Heart (tissue), 3 donors: ENCODE data around the gene COPG2.

GRCh38 chr7:129731026-129731584, 119.6 kb downstream of the NRF1 start:
- RAMPAGE, long total RNA, 2 experiments: no peak in any of the 2 experiments

- RAMPAGE, long total RNA, 2 experiments: no peak in any of the 2 experiments
Observed at GRCh38 chr7:129775493-129776044, 164.0 kb downstream of the NRF1 start.

GRCh38 chr7:129949227-129950156, 3.3 kb downstream of the UBE2H start:
- RAMPAGE, long total RNA, 2 experiments: no peak in any of the 2 experiments

DNA sequence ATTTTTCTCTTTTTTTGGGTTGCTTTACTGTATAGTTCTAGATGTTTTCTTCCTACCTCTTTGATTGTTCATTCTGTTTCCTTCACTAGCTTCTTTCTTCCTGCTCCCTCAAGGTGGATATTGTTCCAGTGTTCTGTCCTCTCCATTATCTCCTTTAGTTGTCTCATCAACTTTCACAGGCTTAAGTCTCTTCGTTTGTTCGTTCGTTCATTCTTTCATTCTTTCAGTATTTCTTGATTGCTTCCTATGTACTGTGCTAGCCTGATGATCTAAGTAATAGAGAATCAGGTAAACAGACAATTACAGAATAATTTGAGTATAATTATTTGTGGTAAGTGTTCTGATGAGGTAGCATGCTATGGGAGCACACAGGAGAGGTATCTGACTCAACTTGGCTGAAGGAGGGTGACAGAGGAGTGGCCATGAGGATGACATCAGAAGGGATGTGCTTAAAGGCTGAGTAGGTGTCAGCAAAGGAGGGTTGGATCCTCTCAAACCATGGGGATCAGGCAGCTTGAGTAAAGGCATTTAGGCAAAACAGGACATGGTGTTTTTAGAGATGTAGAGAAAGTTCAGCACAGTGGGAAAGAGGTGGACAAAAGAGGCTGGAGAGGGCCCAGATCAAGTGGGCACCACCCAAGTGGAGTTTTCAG, 28.9 kb downstream of the KLHDC10 start:
- RAMPAGE, long total RNA, 2 experiments: no peak in any of the 2 experiments

DNA sequence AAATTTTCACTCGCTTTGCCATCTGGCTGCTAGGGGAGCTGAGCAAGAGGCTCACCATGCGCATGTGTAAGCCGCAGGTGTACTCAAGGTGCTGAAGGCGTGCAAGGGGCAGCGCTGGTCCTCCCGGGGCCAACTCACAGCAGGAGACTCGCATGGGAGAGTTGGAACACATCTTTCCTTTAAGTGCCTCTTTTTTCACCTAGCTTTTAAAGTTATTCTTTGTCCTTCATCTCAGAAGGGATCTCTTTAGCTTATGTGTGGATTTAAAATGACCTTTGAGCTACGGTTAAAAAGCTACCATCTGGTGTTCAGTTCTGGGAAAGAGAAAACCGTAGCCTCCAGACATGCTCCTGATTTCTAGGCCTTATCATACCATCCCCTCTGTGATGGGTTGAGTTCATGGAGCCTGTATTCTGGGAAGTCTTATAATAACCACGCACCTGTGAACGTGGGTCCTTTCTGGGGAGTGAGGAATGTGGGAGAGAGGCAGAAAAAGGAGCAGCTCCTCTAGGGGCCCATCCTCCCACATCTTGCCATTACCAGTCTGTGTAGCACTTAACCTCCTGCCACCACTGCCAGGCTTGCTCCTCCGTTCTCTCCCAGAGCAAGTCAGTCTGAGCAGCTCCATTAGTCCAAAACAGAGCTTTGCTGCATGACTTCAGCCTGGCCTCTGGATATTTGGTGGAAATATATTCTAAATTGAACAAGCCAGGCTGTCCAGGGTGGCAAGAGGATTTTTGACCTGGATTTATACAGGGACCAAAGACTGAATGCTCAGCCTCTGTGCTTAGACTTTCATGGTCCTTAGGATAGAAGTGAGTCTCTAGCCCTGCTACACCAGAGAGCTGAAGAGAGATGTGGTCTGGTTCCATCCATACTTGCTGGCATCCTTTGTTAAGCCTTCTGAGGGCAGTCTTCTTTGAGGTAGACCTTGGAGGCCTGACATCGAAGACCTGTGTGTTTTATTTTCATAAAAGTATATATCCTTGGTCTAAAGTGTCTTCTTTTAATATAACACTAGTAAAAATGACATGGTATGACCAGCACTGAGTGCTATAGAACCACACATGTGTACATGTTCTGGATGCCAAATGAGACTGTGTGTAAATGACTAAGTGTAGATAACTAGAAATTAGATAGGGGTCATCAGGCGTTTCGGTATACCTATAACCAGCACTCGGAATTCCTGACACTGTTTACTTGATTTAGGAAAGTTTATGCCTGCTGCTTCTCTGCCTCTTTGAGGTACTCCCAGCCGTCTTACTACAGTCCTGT, 62.2 kb downstream of the KLHDC10 start:
- RAMPAGE, long total RNA, 2 experiments: no peak in any of the 2 experiments

GRCh38 chr7:130141435-130142197, 63.6 kb downstream of the TMEM209 start:
- RAMPAGE, long total RNA, 2 experiments: no peak in any of the 2 experiments

- RAMPAGE, long total RNA, 2 experiments: no peak in any of the 2 experiments
Observed at GRCh38 chr7:130157632-130158438, 47.4 kb downstream of the TMEM209 start.

DNA sequence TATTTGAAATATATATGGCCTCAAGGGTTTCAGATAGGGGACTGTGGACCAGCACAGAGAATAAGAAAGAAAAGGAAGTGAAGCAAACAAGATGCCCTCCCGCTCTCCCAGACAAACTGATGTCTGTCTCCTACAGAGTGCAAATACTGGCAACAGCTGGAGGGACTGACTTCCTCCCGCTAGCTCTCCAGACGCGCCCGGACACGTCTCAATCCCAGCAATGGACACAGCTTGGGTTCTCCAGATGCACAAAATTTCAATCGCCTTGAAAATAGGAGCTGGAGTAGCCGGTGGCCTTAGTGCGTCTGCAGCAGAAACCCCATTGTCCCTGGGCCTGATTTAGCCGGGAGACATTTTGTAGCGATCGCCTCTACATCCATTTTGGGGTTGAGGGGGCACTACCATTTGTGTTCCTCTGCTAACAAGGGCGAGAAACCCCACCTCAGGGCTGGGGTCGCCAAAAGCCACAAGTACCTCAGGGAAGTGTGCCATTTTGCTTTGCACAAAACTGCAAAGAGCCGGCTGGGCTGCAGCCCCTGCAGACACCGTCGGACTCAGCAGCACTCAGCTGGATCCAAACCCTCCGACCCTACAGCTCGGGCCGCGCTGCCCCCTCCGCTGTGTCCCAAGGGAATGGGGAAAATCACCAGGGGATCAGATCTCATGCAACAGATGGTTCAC, 5.8 kb downstream of the CPA2 start:
- RAMPAGE, long total RNA, 2 experiments: no peak in any of the 2 experiments

DNA sequence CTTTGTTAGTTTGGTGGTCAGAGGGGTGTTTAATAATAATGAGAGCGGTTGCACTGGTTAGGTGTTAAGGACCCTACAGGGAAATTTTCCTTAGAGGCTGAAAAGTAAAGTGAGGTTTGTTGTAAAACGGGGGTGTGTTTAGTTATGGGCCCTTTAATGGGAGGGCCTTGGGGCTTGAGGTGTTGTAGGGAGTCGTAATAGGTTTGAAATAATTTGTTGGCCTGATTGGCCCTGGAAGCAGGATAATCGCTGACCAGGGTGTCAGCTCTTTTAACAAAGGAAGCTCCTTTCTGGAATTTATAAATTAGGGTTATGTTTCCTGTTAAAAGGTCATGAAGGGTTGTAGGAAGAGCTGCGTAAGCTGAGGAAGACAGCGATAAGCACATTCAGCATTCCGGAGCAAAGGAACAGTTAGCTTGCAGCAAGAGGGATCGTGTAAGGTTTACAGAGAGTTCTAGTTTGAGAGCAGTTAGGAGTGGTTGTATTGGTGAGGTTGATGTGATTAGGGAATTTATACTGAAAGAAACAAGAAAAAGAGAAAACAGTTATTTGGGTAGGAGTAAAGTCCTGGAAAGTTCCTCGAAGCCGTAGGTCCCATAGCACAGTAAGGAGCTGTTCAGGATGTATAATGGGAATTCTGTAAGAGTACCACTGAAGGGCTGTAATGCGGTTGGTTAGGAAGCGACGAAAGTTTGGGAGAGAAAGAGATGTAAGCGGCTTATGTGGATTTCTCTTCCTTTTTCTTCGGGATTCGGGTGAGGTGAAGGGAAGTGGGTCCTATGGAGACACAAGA, 21.4 kb downstream of the CPA4 start:
- RAMPAGE, long total RNA, 2 experiments: no peak in any of the 2 experiments

GRCh38 chr7:130344485-130344774, 186 bp upstream of the CPA5 start:
- RAMPAGE, long total RNA, 2 experiments: no peak in any of the 2 experiments

DNA sequence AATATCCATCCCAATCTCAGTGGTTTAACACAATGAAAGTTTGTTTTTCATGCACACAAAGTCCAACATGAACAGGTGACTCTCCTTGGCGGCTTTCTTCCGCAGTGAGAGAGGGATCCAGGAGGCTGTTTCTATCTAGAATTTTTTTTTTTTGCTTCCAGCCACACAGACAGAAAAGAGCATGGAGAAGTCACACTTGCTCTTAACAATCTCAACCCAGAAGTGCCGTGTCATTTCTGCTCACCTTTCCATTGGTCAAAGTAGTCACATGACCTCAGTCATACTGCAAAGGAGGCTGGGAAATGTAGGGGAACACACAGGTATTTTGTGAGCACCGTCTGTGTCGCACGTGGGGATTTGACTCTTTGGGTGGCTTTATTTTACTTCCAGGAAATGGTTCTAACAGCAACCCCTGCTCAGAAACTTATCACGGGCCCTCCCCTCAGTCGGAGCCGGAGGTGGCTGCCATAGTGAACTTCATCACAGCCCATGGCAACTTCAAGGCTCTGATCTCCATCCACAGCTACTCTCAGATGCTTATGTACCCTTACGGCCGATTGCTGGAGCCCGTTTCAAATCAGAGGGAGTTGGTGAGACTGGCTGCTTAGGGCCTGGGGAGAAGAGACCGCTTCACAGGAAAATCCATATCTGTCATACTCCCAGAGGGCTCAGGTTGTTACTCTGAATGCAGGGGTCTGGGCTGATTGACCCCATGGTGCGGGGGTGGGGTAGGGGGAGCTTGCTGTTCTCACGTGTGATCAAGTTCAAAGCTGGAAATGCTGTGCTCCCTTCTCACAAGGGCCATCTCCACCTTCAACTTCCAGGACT, 13.1 kb upstream of the CPA1 start:
- RAMPAGE, long total RNA, 2 experiments: no peak in any of the 2 experiments

- RAMPAGE, long total RNA, 2 experiments: no peak in any of the 2 experiments
Observed at GRCh38 chr7:130517541-130518346, 25.9 kb downstream of the MEST start.

DNA sequence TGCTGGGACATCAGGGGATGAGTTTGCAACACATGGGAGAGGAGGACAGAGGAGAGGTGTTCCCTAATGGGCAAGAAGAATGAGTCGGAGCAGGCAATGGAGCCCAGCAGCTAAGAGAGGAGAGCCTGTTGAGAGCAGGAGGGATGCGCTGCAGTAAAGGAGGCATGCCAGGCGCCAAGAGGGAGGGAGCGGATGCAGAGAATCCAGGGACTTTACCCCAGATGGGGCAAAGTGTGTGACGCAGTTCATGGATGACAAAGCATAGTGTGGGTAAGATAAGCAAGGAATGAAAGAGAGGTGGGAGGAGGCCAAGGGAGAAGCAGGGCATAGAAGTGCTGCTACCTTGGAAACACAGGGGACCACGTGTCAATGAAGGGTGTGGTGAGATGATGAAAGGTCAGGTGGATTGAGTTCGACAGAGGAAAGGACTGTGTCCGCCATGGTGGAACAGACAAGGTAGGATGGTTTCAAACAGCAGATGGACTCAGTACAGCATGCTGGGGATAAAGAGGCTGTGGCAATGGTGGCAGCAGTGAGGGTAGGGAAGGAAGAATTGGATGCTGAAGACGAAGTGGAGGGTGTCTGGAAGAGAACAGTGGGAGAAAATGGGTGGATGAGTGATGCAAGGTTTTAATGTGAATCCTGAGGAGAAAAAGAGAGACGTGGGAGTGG, 32.7 kb downstream of the MEST start:
- RAMPAGE, long total RNA, 2 experiments: no peak in any of the 2 experiments

DNA sequence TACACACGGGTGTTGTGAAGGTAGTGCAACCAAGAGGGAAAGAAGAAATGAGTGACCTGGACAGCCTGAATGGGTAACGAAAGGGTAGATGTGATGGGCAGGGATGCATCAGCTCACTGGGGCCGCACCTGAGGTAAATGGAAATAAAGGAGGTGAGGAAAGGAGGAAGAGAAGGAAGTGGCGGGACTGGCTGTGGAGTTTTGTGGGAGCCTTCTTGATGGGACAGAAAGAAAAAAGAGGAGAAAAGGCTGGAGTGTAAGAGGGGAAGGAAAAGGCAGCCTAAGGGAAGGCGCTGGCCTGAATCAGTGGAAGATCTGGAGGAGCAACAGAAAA, 34.0 kb downstream of the MEST start:
- RAMPAGE, long total RNA, 2 experiments: no peak in any of the 2 experiments

DNA sequence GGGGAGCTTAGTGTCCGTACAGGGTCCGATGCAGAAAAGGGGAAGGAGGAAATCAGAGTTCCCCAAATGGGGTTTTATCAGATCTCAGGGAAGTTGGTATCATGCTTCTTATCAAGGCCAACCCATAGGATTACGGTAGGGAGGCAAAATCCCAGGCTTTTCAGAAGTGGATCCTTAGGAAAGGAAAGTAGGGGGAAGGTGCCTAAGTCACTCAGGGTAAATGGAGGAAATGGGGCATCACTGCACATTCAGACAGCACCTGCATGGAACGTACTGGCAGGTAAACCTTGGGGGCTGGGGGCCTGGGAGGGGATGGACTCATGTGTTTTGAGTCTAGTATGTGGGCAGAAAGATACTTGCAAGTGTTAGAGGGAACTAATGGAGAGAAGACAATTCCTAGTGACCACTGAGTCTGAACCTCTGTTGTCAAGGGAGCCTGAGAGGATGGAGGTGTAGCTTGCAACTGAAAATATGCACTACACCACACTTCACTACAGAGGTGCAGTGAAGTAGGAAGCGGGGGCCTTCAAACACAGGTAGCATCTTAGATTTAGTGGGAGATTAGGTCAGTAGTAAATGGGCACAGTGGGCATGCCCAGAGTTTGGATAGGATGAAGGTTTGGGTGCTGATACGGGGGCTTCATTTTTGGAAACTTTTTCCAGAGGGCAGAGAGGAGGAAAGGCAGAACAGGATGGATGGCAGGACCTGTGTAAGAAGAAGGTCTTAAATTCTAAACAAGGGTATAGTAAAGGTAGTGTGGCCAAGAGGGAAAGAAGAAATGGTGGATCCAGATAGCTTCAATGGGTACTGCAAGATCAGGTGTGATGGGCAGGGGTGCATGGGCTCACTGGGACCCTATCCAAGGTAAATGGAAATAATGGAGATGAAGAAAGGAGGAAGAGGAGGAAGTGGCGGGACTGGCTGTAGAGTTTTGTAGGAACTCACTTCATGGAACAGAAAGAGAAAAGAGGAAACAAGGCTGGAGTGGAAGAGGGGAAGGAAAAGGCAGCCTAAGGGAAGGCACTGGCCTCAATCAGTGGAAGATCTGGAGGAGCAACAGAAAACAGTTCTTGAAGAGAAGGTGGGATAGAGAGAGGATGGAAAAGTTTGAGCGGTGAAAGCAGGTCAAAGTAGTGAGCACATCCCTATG, 46.9 kb downstream of the MEST start:
- RAMPAGE, long total RNA, 2 experiments: no peak in any of the 2 experiments

DNA sequence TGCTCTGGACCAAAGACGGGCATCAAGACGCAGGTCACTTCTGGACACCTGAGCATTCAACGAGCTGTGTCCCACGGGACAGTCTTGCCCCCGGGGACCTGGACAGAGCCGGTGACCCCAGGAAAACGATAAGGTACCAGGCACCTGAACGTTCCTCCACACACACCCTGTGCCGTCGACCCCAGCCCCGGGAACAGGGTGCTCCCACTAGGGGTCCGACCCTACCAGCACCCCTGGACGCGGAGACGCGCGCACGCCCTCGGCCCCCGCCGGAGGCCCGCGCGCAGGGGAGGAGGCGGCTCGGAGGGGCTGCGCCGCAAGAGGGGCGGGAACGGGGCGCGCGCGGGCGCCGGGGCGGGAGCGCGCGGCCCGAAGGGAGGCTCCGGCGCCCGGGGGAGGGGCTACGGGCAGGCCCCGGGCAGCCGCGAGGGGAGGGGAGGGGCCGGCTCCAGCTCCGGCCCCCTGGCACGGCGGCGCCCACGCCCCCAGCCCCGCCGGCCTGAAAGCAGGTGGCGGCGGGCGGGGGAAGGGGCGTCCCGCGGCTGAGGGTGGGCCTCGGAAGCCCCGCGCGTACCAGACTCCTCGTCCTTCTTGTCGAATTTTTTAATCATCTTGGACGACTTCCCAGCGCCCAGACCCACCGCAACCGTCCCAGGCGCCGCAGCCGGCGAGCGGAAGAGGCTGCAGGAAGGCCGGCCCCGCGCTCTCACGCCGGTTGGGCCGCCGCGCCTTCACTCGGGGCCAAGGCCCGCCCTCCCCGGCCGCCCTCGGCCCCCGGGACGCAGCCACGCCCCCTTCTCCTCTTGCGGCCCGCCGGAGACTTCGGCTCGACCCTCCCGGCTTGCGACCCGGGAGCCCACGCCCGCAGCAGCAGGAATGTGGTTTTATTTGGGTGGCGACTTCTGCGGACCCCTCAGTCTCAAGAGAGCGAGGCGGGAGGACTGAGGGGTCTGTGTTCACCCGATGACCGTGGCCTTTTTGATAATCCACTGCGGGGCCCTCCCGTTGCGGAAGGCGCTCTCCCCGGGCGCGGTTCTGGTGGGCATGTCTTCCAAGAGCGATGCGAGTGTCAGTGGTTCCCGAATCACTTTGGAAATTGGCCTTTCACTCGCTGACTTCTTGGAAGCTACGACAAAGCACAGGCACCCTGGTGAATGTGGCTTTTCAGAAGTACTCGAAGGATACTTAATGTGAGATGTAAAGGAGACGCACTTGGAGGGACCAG, at the start of gene COPG2:
COPG2 (minus strand) TSS at position 691 of the 1,225 bp plus-strand sequence.
- RAMPAGE, long total RNA, 2 experiments: start-site peak on the minus strand in 2 of 2 experiments, centred at positions 661 to 670 of the sequence, 307 to 1,138 reads per replicate

- RAMPAGE, long total RNA, 2 experiments: no peak in any of the 2 experiments
Observed at GRCh38 chr7:130893319-130893945, 159.4 kb upstream of the KLF14 start.

GRCh38 chr7:130899215-130900346, 165.6 kb upstream of the KLF14 start:
- RAMPAGE, long total RNA, 2 experiments: no peak in any of the 2 experiments

GRCh38 chr7:130922681-130923104, 188.7 kb upstream of the KLF14 start:
- RAMPAGE, long total RNA, 2 experiments: no peak in any of the 2 experiments

DNA sequence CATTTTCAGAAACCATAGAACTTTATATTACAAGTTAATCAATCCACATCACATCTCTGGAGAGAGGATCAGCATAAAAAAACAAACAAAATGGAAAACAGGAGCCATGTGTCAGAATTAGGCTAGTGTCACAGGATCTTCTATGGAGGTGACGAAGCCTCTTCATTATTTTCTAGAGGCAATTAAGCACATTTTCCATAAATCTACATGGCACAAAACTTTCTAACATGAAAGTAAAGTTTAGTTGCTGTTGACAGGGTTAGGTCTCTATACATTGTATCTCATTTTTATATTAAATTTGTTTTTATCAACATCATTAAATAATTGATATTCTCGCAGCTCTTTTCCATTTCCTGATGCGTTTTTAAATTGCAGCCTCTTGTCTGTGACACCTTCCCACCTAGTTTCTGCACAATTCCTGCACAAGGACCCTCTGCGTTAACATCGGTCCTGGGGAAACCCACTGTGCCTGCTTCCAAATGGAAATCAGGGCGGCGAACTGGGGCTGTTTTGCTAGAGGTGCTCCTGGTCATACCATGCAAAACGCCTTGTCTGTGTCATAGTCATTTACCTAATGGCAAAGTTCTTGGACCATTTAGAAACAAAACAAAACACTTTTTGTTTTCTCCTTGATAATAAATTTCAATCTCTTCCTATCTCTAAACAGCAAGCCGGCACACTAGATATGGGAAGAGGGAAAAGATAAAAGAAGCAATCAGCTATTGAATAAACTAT, 206.7 kb upstream of the KLF14 start:
- RAMPAGE, long total RNA, 2 experiments: no peak in any of the 2 experiments